ENCODE measurements around a stretch of chr22.

DNA sequence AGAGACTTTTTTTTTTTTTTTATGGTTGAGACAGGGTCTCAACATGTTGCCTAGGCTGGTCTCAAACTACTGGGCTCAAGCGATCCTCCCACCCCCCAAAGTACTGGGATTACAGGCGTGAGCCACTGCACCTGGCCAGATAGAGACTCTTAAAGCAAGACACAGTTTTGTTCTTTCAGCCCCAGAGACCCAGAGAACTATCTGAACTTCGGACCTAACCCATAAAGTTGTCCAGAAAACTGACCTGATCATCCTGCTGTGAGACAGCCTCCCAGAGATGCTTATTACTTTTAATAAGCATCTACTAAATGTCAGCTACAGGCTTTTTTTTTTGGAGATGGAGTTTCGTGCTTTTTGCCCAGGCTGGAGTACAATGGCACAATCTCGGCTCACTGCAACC lies 8.7 kb downstream of the PIK3IP1 start:
- RRBS: no CpG with 5 or more reads among the region's 5 CpGs

GRCh38 chr22:31288205-31288897 lies 3.9 kb downstream of the PIK3IP1 start:
- RRBS: no CpG with 5 or more reads among the region's 8 CpGs

DNA sequence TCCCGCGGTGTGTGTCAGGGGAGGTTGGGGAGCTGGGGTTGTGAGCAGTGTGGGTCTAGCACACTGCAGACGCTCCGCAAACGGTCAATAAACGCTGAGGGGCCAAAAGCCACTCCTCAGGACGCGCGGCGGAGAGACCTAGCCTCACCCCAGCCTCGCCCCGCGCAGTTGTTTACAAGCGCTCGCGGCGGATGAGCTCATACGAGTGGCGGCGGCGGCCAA lies 1.8 kb downstream of the PIK3IP1 start:
- RRBS: no CpG with 5 or more reads among the region's 21 CpGs

GRCh38 chr22:31326530-31327212 lies 19.5 kb downstream of the PATZ1 start:
- RRBS: no CpG with 5 or more reads among the region's 9 CpGs

DNA sequence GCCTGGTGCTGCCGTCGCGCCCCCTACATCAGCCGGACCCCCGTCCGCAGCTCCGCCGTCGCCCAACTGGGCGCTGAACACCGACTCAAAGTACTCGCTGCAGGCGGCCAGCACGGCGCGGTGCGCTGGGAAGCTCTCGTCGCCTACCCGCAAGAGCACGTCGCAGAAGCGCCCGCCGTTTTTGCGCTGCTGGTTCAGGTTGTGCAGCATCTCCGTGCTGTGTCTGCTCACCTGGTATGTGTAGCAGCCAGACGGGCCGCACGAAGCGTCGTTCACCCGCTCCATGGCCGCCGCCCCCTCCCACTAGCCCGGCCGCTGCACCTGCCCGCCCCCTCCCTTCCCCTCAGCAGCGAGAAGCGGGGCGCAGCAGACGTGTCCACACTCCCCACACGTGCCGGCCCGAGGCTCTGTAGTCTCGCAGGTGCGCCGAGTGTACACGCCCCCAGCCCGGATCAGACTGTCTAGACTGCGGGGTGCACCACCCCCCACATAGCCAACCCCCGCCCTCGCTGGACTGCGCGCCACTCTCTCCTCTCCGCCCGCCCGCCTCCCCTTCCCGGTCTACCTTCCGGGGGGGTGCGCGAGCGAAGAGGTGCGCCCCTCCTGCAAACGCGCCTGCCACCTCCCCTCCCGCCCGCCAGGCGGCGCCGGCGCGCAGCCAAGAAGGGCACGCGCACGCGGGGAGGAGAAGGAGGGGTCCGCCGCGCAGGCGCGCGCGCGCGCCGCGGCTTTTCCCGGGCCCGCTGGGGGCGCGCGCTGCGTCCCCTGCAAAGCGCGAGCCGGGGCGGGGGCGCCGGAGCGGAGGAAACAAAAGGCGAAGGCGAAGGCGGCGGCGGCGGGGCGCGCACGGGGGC lies 601 bp downstream of the PATZ1 start:
- RRBS: 1% methylated on average over 62 of the region's 110 CpGs

- RRBS: no CpG with 5 or more reads among the region's 7 CpGs
Measured at GRCh38 chr22:31917238-31917602, 27.1 kb upstream of the YWHAH start.

- RRBS: no CpG with 5 or more reads among the region's 6 CpGs
Measured at GRCh38 chr22:31954462-31954969, 10.2 kb downstream of the YWHAH start.

DNA sequence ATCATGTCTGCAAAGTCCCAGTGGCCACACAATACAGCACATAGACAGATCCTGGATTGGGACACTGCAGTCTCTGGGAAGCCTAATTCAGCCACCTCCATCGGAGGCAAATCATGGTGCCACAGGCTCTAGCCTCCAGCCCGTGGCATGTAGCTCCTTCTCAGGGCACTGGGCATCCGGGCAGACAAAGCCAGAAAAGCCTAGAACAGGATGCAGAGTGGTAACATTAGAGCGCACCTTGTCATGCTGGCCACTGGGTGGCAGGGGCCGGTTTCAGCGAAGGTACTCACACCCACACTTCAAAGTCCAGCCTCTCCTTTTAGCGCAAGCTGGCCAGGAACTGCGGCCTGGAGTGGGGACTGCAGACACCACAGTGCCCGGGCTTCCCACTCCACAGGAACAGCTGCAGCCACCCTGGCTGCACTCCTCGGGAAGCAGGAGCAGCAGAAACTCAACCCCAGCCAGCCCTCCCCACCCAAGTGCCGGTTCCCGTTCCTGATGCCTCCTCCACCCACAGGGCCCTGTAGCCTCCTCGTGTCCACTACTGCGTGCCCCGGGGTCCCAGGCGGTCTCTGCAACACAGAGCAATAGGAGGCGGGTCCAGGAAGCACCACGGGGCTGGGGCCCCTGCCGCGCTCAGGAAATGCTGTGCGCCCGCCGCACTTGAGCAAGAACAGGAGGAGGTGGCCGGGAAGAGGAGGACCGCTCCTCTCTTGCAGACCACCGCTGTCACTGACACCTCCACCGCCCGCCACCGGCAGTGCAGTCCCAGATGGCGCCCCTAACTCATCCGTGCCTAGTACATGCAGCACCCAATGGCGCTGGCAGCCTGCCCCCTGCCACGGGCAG lies 2.3 kb downstream of the RFPL2 start:
- RRBS: 3% methylated on average over 10 of the region's 33 CpGs

GRCh38 chr22:32478862-32479335 lies 4.3 kb downstream of the FBXO7 start:
- RRBS: no CpG with 5 or more reads among the region's 3 CpGs

DNA sequence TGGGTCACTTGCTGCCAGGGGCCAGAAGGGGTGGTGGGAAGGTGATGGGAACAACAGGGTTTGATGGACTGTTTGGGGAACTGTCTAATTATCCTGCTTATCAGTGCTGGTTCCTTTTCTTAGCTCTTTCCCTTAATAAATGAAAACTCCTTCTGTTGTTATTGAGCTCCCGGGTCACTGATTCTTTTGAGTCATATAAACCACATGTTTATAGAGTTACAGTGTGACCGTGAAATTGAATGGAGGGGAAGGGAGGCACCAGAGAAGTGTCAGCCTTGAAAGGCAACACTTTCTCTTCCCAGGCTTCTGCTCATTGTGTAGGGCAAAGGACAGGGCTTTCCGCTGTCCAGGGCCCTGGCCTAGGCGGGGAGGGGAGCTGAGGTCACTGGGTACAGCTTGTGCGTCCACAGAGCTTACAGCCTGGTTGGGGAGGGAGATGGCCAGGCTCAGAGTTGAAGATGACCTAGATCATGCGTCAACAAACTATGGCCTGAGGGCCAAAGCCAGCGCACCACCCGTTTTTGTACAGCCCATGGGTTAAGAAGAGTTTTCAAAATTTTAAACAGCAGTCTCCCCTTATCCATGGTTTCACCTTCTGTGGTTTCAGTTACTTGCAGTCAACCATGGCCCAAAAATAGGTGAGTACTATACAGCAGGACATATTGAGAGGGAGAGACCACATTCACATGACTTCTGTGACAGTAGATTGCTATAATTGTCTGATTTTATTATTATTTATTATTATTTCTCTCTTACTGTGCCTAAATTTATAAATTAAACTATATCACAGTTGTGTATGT lies 105.3 kb downstream of the FBXO7 start:
- RRBS: no CpG with 5 or more reads among the region's 8 CpGs

DNA sequence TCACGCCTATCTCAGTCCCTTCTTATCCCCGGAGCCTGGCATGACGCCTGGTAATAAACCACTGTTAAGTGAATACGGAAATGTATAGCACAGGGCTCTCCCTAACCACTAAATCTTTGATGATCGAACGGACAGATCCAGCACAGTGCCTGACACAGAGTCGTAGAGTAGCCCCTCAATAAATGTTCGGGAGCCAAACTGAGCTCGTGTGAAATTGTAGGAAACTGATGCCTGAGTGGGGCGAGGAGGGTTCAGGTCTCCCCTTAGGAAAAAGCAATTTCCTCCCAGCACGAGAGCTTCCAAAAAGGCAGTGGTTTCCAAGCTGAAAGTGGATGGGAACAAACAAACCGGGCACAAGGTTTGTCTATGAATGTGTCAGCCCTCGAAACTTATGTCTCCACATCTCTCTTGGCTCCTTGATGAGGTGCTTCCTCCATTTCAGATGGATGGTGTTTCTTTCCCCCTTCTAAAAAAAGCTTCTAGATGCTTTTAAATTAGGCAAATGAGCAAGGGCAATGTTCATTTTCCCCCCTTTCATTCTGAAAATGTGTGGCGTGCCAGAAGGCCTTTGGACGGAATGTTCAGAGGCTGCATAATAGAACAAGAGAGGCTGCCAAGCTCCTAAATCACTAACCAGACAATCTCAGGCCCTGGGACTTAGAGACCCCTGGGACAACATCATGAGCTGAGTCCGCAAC lies 143.6 kb downstream of the FBXO7 start:
- RRBS: no CpG with 5 or more reads among the region's 16 CpGs

DNA sequence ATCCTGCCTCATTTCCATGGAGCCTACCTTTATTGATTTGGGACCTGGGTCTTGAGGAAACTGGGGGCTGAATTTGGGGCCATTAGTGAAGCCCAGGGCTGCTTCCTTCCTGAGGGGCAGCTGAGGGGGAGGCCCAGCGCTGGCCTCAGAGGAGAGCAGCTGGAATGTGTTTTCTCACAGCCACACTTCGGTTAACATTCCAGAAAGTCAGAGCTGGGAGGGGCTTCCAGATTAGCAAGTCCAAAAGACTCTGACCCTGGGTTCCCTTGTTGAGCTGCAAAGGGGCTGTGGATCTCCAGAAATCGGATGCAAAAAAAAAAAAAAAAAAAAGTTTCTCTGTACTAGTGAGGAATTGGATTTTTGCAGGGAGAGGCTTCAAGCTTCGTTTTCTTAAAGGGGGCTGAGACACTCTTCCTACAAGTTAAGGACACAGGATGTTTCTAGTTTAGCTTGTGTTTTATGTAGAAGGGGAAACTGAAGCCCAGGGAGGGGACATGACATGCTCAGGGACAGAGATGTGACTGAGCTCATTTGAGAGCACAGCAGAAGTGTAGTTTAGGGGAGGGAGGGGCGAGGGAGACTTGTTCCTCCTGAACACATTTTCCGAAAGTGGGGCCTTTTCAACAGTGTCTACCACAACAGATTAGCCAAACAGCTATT lies 147.9 kb downstream of the FBXO7 start:
- RRBS: no CpG with 5 or more reads among the region's 6 CpGs

DNA sequence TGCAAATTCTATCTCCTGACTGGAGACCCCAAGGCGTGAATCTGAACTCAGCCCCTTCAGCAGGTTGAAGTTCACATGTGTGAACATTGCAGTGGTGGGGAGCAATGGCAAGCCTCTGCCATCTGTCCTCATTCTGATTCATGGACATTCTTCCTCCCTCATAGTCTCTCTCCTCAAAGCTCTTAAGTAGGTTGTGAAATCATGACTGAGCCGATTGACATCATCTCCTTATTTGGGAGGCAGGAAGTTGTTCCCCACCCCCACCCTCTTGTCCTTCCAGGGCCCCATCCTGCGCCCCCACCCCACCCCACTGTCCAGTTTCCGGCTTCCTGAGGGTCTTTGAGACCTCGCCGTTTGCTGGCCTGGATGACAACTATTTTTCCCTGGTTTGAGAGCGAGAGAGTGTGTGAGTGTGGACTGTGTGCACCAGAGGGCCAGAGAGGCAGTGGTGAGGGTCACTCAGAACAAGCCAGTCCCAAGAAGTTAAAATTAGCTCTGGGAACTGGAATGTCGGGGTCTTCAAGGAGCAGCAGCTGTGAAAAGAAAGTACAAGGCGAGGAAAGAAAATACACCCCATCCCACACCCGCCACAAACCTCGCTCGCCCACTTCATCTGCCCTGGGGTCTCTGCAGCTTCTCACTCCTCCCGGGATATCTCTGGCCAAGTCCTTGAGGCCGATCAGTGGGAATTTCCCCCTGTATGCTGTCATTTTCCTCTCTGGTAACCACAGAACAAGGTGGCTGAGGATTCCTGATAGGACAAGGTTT lies 36.6 kb upstream of the TIMP3 start:
- RRBS: no CpG with 5 or more reads among the region's 14 CpGs

DNA sequence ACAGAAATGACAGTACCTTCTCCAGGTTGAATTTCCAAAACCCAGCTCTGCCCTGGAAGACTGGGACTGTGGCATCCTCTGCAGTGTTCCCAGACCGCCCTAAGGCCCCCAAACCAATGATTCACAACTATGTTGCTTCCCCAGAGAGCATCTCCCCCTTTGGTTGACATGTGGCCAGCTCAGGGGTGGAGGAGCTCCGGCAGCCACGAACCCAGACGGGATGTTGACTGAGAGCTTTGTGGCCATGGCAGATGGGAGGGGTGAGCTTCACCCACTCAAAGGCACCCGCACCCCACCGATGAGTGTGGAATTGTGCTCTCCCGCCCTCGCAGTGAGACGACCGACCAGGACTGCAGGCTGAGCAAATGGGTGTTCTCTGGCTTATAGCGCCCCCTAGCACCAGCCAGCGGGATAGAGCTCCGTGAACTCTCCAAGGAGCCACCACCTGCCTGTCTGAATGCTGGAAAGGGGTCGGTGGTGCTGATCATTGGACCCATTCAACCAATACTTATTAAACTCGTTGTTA lies 4.7 kb upstream of the TIMP3 start:
- RRBS: no CpG with 5 or more reads among the region's 15 CpGs

- RRBS: no CpG with 5 or more reads among the region's 3 CpGs
Measured at GRCh38 chr22:32816217-32816816, 14.8 kb downstream of the TIMP3 start.

- RRBS: no CpG with 5 or more reads among the region's 5 CpGs
Measured at GRCh38 chr22:32819367-32819848, 17.9 kb downstream of the TIMP3 start.

DNA sequence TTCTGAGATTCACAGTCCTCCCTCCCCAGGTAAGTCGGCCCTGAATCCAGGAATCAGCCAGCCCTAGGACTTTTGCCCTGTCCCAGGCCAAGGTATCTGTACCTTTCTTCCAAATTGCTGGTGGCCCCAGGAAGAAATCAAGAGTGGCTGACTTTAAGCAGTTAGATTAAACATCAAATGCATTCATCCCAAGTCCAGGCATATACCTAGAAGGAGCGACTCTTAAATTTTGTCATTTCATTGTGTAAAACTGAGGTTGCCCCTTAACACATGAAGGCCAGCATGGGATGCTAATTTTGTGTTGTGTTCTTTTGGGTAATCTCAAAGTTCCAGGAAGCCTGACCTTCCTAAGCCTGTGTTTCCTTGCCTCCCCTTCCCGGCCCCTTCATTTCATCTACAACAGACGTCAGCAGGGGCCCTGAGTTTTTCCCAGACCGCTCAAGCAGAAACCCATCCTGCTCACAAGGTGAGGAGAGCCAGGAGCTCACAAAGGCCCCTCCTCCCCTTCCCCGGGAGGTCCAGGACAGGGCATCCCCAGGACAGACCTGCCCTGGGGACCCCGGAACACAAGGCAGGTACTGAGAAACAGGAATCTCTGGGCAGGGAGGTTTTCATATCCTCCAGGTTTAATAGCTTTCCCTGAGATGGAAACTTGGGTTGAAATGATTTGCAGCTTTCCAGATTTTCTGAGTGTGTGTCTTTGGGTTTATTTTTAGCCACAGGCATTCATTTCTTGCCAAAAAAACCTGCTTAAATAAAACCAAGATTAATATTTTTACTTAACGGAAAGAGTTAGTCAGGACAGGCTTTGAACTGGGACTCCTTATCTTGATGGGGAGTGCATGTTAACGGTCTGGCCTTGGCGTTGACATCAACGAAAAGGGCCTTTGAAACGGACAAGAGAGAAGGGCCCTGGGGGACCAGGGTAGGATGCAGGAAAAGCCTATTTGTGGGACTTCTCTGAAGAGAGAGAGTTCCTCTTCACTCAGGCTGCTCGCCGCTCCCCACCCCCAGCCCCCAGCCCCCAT lies 38.3 kb downstream of the TIMP3 start:
- RRBS: 79% methylated on average over 2 of the region's 14 CpGs

DNA sequence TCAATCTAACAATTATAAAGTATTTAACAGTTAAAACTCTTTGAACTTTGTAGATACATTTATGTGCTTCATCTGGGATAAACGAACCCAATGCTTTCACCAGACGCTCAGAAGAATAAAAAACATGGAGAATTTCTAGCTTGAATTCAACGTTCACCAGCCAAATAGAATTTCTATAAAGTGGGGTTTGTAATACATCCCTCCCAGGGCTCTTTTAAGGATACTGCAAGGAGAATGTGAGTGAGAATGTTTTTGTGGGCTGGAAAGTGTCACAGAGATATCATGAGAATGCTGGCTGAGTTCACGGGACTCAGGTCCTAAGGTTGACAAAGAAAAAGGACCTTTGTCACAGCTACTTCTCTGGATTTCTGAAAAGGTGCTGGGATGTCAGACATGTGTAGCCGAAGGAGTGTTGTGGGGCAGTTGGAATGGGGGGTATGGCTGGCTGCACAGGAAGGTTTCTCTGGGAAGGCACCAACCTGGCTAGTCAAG lies 54.4 kb downstream of the TIMP3 start:
- RRBS: no CpG with 5 or more reads among the region's 5 CpGs

DNA sequence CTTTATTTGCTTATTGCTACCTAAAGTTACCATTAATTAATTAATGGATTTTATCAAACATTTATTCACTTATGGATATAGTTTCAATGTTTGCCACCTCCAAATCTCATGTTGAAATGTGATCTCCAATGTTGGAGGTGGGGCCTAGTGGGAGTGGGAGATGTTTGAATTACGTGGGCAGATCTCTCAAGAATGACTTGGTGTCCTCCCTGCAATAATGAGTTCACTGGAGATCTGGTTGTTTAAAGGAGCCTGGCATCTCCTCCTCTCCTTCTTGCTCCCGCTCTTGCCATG lies 51.3 kb upstream of the SYN3 start:
- RRBS: no CpG with 5 or more reads among the region's 2 CpGs

GRCh38 chr22:33920960-33921127 lies 568 bp upstream of the LARGE1 start:
- RRBS: 0% methylated on average over 16 of the region's 24 CpGs

Data from GM12891 (cell line).